ENCODE measurements around the genes CRYBB2 and CRYBA4.

- PRO-cap = no peak
These were observed at the start of gene CRYBB2 for GRCh38 chr22:25219537-25219891. Gene CRYBB2, plus strand, starts transcription at chr22:25219639.

DNA sequence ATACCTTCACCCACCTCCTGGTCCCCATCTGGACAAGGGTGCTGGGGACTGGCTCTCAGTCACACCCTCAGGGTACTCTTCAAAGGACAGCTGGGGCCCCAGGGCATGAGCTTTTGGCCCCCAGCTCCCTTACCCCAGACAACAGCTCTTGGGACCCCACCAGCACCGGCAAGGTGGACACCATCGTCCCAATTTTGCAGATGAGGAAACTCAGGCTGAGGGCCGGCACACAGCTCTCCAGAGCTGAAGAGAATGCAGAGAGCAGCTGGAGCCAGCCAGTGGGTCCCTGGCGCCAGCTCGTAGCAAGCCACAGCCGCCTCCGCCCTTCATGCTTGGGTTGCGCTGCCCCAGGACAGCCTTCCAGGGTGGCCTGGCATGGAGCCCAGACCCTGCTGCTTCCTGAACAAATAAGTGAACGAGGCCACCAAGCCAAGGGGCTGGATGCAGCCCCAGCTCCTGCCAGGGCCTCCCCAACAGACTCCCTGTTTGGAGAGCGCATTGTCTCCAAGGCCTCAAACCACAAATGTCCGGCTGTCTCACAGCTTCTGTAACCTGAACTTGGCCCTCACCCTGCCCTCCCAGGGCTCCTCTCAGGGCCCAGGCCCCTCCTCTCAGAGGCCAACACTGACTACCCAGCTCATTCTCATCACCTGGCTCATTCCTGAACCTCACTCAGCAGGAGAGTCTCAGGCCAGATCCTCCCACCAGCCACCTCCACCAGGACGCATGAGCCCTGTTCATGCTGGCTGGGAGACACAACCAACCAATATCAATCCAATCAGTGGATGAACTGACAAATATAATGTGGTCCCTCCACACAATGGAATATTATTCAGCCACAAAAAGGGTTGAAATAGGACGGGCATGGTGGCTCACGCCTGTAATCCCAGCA, 163.6 kb upstream of the GRK3 start:
- PRO-cap = no peak

- PRO-cap = no peak
These were observed 1.3 kb upstream of the GRK3 start for GRCh38 chr22:25563133-25563596.

- PRO-cap = no peak
These were observed 51.4 kb downstream of the GRK3 start for GRCh38 chr22:25615776-25616357.

GRCh38 chr22:25717873-25718860, 23.8 kb upstream of the MYO18B start:
- PRO-cap = no peak

GRCh38 chr22:25749219-25750209, 7.5 kb downstream of the MYO18B start:
- PRO-cap = no peak

DNA sequence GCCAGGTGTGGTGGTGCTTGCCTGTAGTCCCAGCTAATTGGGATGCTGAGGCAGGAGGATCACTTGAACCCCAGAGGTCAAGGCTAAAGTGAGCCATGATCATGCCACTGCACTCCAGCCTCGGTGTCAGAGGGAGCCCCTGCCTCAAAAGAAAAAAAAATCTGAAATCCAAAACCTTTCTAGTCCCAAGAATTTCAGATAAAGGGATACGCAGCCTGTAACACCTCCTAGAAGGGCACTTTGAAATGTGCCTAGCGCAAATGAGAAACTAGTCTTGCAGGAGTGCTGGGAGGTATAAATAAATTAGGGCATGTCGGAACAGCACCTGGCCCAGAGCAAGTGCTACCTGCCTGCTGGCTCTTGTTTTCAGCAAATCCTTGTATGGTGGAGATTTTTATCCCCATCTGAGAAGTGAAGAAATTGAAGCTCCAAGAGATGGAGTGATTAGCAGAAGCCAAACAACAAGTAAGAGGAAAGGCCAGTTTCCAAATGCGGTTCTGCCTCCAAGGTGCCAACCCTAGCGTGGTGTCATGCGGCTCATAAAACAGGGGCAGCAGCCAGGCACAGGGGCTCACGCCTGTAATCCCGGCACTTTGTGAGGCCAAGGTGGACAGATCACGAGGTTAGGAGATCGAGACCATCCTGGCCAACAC, 36.7 kb upstream of the TFIP11 start:
- PRO-cap = no peak

- PRO-cap = no peak
These were observed 38.3 kb upstream of the TFIP11 start for GRCh38 chr22:26550172-26551303.

DNA sequence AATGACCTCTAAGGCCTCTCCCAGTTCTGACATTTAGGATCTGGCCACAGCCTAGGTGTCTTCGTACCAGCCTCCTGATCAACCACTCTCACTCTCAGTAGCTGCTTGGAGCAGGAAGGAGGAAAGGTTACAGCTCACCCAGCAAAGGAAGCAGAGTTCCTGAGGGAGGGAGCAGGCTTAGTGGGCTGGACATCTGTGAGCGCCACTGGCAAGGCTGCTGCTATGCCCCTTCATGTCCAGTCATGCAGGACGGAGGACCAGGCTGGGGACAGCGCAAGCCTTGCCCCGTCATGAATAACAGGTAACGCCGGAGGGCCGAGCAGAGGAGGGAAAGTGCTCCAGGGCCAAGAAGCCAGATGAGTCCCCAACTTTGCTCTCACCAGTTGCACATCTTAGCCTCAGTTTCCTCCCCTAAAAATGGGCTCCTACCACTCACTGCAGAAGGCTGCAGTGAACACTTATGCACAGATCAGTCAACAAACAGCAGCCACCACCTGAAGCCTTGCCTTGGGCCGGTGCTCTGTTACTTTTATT, 25.7 kb downstream of the TPST2 start:
- PRO-cap = no peak

DNA sequence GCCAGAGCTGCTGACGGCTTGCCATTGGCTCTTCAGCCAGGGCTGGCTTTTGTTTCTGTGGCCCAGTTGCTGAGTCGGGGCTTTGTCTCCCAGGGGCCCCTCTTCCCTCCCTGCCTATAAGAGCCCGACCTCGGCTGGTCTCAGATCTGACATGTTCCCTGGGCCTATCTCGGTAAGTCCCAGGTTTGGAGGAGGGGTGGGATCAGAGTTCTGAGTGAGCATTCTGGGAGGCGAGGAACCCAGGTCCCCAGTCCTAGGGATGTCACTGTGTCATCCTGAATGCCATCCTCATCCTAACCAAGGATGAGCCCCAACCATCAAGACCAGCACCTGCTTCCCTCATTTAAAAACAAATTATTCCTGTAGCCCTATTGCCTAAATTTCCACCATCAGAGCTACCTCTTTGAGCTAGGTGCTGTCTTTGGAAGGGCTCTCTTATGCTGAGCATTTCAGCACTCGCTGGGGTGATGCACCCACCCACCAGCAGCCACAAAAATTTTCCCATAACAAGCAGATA, at the start of gene CRYBA4:
TSS of gene CRYBA4 (plus strand) at position 149 of the 517 bp plus-strand sequence.
- PRO-cap = no peak

DNA sequence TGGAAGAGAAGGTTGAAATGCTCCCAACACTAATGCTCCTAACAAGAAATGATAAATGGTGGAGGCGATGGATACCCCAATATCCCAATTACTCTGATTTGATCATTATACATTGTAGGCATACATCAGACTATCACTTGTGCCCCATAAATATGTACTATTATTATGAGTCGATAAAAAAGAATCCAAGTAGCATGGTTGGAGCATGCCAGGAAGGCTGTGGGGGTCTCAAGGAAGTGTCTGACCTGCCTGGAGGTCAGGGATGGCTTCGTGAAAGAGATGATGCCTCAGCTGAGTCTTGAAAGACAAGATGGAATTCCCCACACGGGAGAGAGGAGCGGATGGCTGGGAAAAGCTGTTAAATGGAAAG, 143.0 kb downstream of the CRYBA4 start:
- PRO-cap = no peak

GRCh38 chr22:26939464-26939778, 317.7 kb downstream of the CRYBA4 start:
- PRO-cap = no peak

- PRO-cap = no peak
These were observed 483.7 kb downstream of the CRYBA4 start for GRCh38 chr22:27105367-27105981.

GRCh38 chr22:27124267-27124915, 502.6 kb downstream of the CRYBA4 start:
- PRO-cap = no peak

GRCh38 chr22:27462031-27462642, 339.4 kb downstream of the MN1 start:
- PRO-cap = no peak

DNA sequence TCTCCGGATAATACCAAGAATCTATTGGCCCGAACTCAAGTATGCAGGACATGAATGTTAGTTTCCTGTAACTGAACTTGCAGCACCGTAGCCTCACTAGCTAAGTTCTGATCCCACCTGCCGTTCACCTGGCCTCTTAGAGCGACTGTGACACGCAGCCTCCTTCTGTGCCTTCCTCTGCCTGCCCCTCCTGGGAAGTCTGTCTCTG, 326.4 kb downstream of the MN1 start:
- PRO-cap = no peak

- PRO-cap = no peak
These were observed 289.2 kb downstream of the MN1 start for GRCh38 chr22:27512215-27512877.

DNA sequence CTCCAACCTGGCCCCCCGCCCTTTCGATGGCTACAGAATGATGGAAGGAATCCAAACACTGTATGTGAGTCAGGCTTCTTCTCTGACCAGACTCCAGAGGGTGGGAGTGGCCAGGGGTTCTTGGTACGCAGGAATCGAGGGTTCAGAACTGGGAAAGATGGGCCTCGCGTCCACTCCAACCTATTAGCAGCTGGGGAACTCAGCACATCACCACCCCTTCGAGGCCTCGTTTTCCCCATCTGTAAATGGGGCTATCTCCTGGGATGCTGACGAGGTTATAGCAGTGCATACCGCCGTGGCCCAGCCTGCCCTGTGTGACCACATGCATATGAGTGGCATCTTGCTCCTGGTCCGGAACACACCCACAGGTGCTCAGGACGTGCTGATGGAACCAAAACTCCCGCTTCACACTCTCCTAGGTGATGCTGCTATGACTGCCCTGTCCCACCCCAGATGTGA, 26.3 kb downstream of the MN1 start:
- PRO-cap = unidirectional peak, plus-strand start at position 145 of the sequence

- PRO-cap = no peak
These were observed 21.4 kb downstream of the MN1 start for GRCh38 chr22:27780133-27780585.

DNA sequence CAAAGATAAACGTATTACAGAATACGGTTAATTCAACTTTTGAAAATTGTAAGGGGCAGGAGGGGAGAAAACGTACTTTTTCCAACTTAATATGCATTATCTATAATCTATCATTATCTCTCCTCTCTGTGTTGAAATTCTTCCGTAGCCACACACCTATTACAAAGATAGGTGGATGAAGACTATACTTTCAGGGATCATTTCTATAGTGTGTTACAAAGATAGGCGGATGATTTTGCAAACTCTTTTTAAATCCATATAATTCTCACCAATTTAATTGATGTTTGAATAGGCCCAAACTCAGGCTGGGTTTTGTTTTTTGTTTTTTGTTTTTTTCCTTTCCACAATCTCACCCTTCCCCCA, 8.4 kb downstream of the MN1 start:
- PRO-cap = no peak

All from vermiform appendix (tissue), 1 donor.